H9 (cell line): ENCODE measurements around a stretch of chr20.

- PRO-cap = no peak
Measured at GRCh38 chr20:8000406-8001259, 18.9 kb downstream of the TMX4 start.

DNA sequence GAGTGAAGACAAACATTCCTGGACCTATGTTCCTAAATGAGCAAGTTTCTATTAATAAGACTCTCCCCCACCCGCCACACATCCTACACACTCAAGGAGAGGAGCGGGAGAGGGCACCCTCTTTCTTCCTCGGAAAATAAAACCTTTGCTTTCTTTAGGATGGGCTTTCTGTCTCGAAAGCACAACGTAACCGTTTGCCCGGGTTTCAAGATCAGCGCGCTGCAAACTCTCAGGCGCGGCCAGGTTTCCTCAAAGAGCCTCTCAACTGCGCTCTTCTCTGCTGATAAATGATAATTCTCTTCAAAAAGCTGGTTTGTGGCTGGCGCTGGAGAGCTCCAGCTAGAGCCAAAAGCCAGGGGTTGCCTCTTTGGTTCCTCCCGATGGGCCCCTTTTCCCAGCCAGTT, 534 bp upstream of the PLCB1 start:
- PRO-cap = no peak

GRCh38 chr20:8542166-8542500, 410.1 kb downstream of the PLCB1 start:
- PRO-cap = no peak

- PRO-cap = no peak
Measured at GRCh38 chr20:8557931-8558602, 426.0 kb downstream of the PLCB1 start.

DNA sequence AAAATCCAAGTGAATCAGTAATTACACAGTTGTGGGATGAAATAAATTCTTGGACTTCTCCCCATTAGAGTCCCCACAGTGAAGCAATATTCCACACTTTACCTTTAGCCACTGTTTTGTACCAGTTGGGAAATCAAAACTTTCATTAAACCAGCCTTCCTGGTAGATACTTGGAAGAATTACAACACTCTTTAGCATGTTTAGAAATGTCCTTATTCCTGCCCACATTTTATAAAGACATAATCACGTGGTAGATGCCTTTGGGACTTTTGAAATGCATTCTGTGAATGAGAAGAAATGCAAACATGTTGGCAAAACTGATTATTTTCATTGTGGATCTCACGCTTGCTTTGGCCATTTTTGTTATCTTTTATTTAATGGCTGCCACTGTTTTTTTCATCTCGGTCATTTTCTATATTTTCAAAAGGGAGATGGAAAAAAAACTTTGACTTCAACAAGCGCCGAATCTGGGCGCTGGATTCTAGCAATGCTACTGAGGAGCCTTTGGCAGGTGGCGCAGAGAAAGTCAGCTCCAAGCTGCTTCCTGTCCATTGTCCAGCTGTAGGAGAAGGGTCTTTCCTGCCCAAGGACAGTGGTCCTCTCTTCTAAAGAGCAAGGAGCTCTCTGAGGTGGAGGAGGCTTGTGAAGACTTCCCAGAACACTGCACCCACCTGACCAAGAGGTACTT, 48.8 kb upstream of the ANKEF1 start:
- PRO-cap = no peak

GRCh38 chr20:10171635-10172925, 46.5 kb upstream of the SNAP25 start:
- PRO-cap = bidirectional peak, plus-strand start at chr20:10172104, minus-strand start at chr20:10172067

GRCh38 chr20:10419570-10419987, 14.4 kb downstream of the MKKS start:
- PRO-cap = unidirectional peak, minus-strand start at chr20:10419717

- PRO-cap = no peak
Measured at GRCh38 chr20:10453640-10453880, 18.5 kb downstream of the SLX4IP start.

- PRO-cap = no peak
Measured at GRCh38 chr20:10508370-10509410, 73.6 kb downstream of the SLX4IP start.

GRCh38 chr20:10555918-10556479, 117.8 kb downstream of the JAG1 start:
- PRO-cap = no peak

- PRO-cap = no peak
Measured at GRCh38 chr20:10622486-10623533, 51.0 kb downstream of the JAG1 start.

DNA sequence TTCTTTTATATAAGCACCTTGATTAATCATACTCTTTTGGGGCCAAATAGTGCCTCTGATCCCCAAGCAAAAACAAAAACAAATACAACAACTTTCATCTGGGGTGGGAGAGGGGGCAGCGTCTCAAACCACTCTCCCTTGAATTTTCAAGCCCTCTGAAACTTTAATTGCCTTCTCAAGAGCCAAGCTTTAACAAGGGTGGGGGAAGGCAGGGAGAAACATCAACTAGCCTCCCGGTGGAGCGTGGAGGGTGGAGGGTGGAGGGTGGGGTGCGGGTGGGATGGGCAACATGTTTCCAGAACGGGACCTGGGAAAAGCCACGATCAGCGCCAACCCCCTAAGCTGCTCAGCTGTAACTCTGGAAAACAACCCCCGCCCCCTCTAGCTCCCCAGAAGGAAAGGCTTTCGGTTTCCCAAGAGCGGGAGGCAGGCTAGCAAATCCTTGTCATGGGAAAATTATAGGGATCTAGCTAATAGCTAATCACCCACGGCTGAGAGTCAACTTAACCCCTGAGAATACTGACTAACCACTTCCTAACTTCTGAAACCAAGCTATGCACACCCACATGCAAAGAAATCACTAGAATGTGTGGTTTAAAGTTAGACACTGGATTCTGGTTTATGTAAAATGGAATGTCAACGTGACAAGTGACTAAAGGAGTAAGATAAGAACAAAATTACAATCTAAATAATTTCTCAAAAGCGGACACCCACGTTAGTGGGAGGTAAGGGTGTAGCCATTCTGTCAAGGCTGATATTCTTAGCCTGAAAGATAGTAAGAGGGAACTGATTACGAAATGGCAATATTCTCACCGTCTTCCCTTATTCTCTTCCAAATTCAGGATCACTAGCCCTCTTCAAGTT, 20.2 kb downstream of the JAG1 start:
- PRO-cap = no peak

DNA sequence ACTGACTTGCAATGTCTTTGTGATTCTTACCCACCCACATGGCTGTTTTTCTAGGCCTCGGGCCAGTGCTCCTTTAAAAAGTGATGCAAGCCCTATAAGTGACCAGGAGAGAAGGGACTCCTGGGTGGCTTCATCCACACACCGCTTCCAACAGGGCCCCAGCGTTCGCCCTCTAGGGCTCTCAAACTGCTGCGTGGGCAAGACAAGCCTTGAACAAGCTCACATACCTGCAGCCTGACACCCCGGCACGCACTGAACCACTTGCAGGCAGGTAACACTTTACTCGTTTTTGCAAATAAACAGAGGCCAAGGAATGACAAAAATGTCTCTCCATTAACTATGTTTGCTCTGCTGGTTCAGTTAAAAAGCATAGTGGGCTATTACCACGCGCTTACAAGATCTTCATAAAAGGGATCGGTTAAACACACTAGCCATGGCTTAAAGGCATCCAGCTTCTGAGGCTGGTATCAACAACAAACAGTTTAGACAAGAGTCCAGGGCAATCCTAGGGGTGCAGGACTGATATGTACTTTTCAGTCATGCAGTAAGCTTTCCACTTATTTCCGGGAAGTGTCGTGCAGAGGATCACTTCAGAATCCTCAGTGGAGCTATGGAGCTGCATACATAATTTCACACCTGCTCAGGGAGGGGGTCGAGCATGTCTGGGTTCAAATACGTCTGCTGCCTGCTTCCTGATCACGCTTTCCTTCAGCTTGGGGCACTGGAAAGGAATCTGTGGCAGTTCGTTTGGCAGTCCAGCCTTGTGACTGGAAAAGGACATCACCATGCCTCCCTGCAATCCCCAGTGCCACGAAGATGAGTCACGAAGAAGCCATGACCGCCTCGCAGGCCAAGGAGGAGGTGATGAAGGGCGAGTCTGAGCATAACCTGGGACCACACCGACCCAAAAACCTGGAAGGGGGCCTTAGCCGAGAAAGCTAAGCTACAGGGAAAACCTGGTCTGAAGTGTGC, 13.5 kb downstream of the JAG1 start:
- PRO-cap = no peak

GRCh38 chr20:10857295-10857804, 183.6 kb upstream of the JAG1 start:
- PRO-cap = no peak

- PRO-cap = no peak
Measured at GRCh38 chr20:11001656-11002370, 328.0 kb upstream of the JAG1 start.

DNA sequence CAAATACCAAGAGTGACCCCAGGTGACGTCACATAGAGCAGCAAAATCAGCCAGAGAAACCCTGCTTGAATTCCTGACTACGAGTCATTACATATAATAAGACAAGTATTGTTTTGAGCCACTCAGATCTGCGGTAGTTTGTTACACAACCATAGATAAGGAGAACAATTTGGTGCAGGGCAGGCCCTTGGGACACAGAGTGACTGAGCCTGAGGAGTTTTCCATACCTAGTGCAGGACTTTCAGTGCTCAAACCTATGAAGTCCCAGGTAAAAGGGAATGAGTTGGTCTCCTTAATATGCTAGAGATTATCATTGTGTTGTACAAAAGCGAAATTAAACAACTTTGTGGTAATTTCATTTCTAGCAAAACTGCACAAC, 556.1 kb upstream of the JAG1 start:
- PRO-cap = no peak

- PRO-cap = no peak
Measured at GRCh38 chr20:11687561-11688236, 230.0 kb upstream of the BTBD3 start.

DNA sequence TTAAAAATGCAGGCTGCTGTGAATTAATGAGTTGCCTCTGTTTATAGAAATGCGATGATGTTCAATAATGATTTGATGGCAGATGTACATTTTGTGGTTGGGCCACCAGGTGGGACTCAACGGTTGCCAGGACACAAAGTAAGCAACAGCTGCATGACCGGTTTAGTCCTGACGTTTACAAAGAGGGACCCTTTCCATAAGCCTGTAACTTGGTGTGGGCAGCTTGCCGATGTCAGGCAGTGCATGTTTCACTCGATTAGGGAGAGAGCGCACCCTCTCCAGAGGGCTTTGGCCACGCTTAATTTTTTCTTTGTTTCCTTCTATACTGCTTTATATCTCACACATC, 1.3 kb downstream of the BTBD3 start:
- PRO-cap = no peak

GRCh38 chr20:12582276-12582589, 426.5 kb upstream of the SPTLC3 start:
- PRO-cap = unidirectional peak, plus-strand start at chr20:12582511

DNA sequence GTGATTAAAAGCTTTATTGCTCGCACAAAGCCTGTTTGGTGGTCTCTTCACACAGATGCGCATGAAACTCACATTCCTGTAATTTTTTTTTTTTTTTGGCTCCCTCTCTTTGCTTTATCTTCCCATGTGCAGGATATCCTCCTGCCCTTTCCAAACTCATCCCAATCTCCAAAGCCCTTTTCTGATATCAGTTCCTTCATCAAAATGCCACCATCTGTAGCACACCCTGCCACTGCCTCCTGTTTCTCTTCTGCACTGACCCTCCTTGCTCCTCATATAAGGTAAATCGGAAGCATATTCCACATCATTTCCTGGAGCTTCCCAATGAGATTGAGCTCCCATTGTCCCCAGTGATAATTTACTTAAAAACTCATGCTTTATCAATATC, 255.4 kb upstream of the SPTLC3 start:
- PRO-cap = unidirectional peak, minus-strand start at position 257 of the sequence